ENCODE measurements around the gene DPEP2.

DNA sequence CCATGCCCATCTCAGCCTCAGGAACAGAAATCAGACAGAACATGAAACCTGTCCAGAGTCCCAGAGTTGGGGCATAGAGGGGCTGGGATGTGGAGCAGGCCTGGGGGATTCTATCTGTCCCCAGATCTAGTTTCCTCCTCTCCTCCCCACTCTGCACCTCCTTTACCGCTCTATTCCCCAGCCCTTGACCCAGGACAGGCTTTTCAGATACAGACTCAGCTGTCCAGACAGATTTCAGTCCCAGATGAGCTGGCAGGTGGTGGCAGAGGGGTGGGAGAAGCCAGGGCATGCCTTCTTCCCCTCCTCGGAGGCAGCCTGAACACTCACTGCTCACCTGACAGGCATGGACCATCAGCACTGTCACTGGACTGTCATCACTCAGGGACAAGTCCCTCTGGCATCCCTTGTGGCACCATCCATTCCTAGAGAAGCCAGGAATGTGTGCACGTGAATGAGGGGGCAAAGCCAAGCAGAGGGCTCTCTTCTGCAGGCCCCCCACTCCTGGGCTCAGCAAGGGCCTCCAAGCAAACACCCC, 23.7 kb downstream of the ATP6V0D1 start:
- PRO-cap: no peak

DNA sequence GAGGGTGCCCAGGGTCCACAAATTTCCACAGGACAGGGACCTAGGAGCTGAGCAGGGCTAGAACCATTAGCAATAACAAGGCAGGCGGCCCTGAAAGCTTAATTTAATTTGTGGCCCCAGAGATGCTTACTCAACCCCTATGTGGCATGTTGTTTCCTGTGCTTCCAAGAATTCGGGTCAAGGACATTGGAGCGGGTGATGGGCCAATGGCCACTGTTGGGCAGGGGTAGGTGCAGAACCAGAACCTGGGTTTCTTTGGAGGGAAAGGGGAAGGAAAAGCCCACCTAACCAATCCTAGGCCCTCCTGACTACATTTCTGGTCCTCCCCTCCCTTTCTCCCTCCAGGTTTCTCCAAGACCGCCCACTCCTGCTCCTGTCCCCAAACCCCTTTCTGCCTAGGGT, 419 bp upstream of the AGRP start:
- PRO-cap: no peak

GRCh38 chr16:67529335-67529446, 562 bp downstream of the RIPOR1 start:
- PRO-cap: no peak

DNA sequence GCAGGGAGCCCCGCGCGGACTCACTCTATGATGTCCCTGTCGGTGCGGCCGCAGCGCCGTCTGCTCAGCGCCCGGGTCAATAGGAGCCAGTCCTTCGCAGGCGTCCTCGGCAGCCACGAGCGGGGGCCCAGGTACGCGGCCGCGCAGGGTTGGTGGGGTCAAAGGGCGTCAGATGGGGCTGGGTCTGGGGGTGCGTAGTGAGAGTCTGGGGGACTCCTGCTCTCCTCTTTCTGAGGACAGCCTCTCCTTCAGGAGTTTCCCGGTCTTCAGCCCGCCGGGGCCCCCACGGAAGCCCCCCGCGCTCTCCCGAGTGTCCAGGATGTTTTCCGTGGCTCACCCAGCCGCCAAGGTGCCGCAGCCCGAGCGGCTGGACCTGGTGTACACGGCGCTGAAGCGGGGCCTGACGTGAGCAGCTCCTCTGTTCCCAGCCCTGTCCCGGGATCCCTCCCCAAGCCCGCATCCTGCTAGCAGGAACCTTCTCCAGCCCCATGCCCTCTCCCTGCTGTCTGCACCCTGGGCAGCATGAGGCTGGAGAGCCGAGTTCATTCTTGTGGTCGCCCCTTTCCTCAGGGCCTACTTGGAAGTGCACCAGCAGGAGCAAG, 9.9 kb downstream of the RIPOR1 start:
- PRO-cap: no peak

DNA sequence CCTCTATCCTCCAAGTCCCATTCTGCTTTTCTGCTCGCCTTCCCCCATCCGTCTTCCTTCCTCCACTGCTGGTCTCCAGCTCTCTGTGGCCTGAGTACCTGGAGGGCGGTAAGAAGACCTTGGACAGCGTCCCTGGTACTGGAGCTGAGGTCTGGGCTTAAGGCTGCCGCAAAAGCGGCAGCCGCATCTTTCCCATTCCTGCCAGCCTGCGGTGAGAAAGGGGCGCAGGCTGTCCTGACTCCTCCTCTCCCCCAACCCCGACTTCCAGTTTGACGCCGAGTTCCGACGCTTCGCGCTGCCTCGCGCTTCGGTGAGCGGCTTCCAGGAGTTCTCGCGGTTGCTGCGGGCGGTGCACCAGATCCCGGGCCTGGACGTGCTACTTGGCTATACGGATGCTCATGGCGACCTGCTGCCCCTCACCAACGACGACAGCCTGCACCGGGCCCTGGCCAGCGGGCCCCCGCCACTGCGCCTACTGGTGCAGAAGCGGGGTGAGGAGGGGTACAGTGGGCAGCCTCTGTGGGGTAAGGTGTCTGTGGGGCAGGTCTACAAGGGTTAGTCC, 508 bp downstream of the PARD6A start:
- PRO-cap: no peak

DNA sequence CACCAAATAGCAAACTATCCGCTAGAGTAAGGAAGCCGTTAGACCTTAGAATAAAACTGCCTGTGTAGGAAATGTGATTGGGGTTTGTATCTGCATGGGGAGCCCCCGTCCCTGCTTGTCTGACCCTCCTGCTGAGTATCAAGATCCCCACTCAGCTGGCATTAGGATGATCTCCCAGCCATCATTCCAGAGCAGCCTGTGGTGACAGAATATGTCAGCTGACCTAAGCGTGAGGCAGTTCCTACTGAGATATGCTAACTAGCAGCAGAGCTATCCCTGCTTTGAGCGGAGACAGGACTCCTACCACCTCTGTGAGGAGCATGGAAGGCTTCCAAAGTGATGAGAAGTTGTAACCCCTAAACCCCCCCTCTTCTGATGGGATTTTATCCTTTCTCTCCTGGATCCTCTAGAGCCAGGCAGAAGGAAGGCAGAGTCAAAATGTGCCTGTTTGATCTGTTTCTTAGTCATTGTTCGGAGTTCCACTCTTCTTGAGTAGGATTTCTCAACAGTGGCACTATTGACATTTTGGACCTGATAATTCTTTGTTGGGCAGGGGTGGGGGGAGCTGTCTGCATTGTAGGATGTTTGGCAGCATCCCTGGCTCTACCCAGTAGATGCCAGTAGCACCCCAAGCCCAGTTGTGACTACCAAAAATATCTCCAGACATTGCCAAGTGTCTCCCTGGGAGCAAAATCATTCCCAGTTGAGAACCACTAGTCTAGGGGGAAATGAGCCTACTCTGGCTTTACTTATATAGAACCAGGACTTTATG, 888 bp upstream of the GFOD2 start:
- PRO-cap: unidirectional peak, minus-strand start at position 176 of the sequence

DNA sequence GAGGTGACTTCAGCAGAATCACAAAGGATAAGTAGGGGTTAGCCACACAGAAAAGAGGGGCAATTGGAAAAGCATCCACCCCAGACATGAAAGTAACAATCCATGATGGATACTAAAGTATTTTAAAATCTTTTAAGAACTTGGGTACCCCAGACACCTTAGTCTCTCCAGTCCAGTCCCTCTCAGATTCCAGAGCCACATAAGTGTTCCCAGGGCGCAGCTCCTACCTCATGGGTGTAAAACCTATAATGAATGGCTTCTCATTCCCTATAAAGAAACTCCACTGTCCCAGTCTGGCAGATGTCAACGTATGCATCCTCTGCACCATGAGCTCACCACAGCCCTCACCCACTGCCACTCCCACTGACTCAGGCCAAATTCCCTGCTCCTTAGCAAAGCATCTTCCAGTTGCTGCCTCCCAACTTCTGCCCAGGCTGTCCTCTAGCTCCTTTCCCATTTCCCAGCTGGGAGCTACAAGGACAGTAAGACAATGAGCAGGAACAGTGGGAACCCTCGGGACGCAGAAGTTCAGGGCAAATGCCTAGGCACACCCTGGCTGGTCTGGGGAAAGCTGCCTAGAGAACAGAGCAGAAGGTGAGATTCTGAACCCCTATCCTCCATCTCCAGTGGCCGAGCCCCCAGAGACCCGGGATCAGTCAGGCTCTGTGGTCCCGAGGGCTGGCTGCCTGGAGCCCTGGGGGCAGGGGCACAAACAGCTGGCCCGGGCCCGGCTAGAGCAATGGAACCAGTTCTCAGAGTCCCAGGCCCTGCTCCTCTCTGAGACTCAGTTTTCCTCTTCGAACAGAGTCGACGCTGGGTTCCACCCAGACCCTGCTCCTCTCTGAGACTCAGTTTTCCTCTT, 9.1 kb upstream of the THAP11 start:
- PRO-cap: no peak

- PRO-cap: no peak
These were observed 9.8 kb upstream of the EDC4 start for GRCh38 chr16:67862806-67863719.

DNA sequence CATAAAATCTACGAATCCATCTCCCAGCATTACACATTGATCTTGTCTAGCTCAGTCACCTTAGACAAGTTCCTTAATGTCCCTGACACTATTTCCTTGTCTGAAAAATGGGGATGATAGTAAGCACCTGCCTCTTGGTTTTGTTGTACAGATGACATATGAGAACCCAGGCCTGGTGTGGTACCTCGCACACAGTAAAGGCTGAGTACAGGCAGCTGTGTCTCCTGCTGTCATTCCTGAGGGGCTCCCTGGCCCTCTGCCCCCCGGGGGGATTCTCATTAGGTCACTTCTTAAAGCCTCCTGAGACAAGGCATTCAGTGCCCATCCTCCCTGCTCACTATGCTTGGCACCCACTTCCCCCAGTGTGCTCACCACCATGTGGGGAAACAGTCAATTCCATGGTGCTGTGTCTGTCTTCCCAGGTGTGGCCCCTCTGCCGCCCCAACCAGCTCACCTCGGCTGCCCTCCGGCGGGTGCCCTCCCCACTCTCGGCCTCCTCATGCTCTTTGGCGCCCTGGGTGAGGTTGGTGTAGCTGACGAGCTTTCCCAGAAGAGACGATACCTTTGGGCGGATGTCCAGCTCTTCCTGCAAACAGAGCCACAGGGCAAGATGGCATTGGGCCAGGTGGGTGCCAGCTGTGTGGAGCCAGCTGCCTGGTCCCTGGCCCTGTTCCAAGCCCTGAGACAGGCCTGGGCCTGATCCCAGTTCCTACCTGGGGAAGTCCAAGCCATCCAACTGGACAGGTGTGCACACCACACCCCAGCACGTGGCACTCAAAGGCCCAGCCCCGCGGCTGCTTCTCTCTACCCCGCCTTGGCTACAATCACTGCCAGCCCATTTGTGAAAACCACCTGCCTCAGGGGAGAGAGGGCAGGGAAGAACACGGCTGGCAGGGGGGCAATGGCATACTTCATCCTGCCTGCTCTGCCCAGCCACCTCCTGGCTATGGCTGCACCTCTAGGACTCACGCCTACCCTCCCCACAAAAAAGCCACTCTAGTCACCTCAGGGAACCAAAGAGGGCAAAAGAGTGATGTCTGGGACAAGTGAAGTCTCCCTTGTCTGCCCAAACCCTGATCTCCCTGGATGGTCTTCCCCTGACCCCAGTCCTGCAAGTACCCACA, 7.0 kb downstream of the SLC12A4 start:
- PRO-cap: no peak

DNA sequence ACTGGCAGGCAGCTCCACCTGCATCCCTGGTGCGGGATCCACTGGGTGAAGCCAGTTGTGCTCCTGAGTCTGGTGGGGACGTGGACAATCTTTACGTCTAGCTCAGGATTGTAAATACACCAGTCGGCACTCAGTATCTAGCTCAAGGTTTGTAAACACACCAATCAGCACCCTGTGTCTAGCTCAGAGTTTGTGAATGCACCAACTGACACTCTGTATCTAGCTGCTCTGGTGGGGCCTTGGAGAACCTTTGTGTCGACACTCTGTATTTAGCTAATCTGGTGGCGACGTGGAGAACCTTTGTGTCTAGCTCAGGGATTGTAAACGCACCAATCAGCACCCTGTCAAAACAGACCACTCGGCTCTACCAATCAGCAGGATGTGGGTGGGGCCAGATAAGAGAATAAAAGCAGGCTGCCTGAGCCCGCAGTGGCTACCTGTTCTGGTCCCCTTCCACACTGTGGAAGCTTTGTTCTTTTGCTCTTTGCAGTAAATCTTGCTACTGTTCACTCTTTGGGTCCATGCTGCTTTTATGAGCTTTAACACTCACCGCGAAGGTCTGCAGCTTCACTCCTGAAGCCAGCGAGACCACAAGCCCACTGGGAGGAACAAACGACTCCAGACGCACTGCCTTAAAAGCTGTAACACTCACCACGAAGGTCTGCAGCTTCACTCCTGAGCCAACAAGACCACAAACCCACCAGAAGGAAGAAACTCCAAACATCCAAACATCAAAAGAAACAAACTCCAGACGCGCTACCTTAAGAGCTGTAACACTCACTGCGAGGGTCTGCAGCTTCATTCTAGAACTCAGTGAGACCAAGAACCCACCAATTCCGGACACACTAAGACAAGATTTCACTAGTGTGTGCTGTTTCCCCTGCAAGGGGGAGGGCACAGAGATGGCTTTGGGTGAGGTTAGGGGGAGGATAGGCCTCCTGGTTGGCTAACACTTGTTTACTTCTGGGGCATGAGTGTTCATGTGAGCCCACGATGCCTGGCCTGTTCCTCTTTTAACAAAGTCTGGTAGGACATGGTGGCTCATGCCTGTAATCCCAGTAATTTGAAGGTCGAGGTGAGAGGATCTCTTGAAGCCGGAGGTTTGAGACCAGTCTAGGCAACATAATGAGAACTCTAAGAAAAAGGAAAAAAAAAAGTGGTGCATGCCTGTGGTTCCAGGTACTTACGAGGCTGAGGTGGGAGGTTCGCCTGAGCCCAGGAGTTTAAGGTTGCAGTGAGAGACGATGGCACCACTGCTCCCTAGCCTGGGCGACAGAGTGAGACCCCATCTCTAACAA, at the start of gene DPEP2:
Gene DPEP2, minus strand, starts transcription at position 870 of the 1,298 bp plus-strand sequence.
- PRO-cap: unidirectional peak, plus-strand start at position 432 of the sequence

GRCh38 chr16:68021180-68021812, 1.7 kb downstream of the DDX28 start:
- PRO-cap: no peak

GRCh38 chr16:68191253-68191722, 44.6 kb downstream of the ESRP2 start:
- PRO-cap: no peak

DNA sequence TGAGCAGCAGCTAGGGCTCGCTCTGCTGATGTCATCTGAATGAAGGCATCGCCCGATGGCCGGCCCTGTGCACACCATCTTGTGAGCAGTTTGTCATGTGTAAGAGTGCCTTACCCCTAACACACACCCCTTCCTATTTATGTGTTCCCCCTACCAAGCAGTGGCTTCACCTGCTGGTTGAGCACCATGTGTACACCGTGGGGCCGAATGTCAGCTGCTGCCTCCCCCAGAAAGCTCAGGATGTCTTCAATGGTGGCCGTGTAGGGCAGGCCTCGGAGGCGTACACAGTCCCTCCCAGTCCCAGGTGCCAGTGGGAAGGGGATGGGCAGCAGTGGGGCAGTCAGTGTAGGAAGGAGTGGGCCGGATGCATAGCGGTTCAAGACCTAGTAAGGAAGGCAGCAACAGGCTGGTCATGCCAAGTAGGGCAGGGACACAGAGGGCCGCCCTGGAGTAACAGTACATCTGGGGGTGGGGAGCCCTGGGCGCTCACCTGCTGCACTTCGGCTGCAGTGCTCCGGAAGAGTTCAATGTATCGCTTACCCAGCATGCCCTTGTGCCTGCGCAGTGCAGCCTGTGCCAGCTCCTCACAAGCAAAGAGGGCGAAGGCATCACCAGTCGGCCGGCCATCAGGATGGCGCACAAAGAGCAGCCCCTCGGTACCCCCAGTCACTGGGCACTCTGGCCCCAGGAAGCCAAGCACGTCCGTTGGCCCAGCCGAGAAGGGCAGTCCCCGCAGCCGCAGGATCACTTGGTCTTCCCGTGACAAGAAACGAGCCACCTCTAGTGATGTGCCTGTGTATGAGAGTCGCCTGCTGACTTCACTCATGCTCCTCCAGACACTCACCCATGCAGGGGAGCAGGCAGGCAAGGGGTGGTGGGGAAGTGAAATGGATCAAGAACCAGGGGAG, 4.4 kb downstream of the ESRP2 start:
- PRO-cap: no peak

DNA sequence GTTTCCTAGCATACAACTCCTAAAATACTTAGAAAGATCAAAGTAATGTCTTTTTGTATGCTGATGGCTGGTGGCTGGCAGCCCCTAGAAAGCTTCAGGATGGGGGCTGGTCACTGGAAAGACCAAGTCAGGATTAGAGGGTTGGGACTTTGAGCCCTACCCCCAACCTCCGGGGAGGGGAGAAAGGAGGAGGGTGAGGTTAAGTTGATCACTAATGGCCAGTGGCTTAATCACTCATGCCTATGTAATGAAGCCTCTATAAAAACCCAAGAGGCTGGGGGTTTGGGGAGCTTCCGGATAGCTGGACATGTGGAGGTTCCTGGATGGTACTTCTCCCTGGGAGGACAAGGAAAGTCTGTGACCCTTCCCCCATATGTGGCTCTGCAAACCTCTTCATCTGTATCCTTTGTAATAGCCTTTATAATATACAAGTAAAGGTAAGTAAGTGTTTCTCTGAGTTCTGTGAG, 3.4 kb downstream of the SLC7A6 start:
- PRO-cap: no peak

DNA sequence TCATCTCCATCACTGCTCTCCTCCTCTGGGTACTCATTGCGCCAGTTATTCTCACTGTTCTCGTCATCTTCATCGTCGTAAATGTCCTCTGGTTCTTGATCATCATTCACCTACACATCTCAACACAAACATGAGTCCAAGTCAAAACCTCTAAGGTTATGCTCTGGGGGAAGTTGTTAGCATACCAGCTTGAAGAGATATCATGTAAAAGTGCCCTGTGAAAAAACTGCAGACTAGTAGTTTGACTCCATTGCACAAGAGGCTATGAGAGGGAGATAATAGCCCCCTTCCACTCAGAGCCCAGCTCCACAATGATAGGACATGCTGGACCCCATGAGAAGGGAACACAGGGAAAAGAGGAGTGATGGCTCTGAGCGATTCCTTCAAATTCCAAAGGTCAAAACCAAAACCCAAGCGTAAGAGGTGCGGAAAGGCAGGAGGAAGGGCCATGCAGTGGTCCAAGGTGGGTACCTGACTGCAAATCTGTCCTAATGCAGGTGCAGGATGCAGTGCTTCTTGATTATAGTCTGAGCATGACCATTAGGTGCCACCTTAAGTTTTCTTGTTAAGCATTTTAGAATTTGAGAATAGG, 8.3 kb downstream of the SLC7A6OS start:
- PRO-cap: no peak

DNA sequence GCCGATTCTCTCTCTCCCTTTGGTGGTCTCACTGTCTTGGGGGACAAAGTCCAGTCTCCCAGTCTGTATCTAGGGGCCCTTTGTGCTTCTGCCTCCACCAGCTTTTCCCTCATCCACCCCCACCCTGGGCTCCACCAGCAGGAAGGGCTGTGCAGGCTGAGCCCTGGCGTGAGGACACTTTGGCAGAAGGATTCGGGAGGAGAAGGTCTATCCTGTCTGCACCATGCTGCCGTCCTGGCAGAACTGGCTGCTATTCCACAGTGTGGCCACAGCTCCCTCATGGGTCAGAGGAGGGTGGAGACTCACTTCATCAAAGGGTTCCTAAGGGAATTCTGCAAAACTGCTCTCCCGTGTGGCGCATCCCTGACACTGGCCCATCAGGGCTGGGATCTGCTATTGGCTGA, 64.4 kb downstream of the PRMT7 start:
- PRO-cap: no peak

- PRO-cap: no peak
These were observed 12.9 kb upstream of the ZFP90 start for GRCh38 chr16:68526082-68526772.

- PRO-cap: unidirectional peak, plus-strand start at chr16:68528871
These were observed 10.4 kb upstream of the ZFP90 start for GRCh38 chr16:68528612-68529104.

DNA sequence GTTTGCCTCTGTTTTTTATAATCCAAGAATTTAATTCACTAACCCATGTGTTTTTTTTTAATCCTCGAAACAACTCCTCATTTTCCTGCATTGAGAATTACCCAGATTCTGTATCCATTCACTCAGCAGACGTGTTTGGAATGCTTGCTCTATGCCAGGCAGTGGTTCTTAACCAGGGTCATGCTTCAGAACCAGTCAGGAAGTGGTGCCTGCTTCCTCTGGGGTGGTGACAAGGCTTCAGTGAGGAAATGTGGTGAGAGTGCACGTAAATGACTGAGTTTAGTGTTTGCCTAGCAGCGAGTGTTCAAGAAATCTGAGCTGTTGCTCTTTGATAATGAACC, 9.8 kb downstream of the ZFP90 start:
- PRO-cap: no peak

DNA sequence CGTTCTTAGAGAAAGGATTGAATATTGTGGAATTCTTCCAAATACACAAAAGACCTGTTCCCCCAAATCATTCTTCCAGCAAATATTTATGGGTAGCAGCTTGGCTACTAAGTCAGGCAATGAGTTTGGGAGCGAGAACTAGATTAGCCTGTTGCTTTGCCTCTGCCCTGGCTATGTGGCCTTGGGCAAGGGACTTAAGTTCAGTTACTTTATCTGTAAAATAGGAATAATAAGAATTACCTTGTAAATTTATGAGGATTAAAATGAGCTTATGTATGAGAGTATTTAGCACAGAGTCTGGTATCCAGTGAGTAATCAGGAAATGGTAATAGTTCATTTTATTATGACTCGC, 8.5 kb upstream of the CDH3 start:
- PRO-cap: no peak

Data from colonic mucosa (tissue), 1 donor.